Cardiac ventricle fibroblast (primary cell): Measurements from ENCODE around the gene RANBP17.

DNA sequence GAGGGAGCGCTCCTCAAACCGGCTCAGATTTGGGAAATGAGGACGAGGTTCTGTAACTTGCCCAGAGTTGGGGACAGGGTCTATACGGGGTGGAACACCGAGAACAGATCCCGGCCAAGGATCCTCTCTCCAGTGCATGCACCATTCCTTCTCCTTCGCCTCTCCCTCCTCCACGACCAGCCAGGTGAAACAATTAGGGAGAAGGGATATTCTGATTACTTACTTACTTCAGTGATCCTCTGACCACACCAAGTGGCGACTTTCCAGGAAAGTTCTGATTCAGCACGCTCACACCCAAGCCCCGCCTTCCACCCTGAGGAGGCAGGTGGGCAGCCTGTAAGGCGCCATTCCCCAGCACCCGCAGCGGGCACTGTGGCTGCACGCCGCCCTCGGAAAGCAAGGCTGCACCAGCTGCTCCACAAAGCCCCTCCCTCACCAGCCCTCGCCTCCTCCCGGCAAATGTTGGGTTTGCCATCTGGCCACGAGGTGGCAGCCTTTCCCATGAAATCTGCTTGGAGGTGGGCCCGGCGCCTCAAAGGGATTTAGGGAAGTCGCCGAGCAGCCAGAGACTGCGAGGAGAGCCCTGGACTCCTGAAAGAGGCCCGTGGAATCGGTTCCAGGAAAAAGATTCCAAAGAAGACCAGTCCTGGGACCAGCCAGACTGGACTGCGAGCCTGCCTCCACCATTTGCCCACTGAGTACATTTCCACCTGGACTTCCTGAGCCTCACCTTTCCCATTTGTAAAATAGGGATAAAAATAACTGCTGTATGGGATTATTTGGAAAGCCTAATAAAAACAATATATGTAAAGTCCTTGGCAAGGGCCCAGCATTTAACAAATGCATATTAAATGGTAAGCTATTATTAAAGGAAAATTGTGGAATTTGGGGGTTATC, 22.1 kb upstream of the WWC1 start:
- RAMPAGE, long total RNA: no peak

GRCh38 chr5:168404102-168404724, 82.1 kb upstream of the RARS1 start:
- RAMPAGE, long total RNA: no peak

GRCh38 chr5:168423535-168424757, 62.3 kb upstream of the RARS1 start:
- RAMPAGE, long total RNA: no peak

DNA sequence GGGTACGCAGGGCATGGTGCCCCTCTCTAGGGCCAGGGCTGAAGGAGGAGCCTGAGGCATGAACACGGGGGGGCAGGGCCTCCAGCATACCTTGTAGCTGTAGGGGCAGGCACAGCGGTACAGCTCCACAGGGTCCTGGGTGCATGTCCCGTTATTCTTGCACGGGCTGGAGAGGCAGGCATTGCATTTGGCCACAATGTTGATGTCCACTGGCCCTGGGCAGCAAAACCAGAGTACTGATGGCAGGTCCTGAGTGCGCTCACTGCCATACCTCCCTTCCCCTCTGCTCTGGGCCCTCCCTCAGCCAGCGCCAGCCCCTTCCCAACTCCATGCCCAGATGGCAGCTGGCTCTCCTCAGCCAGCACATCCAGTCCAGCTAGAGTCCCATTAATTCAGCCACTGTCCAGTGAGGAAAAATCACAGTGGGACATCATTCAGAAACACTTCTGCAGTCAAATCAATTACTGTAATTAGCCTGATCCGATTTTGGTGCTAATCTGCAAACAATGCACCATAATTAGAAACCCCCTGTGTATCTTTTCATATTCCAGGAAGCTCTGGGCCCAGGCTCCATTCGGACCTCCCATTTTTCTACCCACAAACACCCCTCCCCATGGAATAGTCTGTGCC, 128.8 kb upstream of the PANK3 start:
- RAMPAGE, long total RNA: no peak

GRCh38 chr5:168806148-168806834, 227.1 kb upstream of the PANK3 start:
- RAMPAGE, long total RNA: no peak

GRCh38 chr5:168869869-168870388, 290.8 kb upstream of the PANK3 start:
- RAMPAGE, long total RNA: no peak

DNA sequence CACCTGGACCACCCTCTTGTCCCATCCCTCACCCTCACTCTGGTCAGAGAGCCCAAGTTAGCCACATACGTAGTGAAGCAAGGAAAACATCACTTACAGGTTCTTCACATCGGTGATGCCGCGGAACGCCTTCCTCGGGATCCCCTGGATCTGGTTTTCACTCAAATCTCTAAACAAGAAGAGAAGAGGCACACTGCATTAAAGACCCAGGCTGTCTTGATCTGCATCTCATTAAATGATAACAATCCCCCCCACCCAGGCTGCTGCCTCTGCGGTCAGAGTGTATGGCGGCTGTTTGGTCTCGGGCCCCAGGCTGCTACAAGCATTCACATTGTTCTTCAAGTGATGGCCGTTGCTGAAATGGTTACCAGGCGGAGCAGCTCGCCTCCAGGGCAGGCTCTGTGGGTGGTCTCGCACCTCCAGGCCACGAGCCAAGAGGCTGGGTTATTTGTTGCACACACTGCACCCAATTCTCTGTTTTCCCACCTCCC, 304.0 kb upstream of the PANK3 start:
- RAMPAGE, long total RNA: no peak

GRCh38 chr5:169027381-169027780, 273.6 kb downstream of the SLIT3 start:
- RAMPAGE, long total RNA: no peak

GRCh38 chr5:169650885-169651584, 14.0 kb downstream of the DOCK2 start:
- RAMPAGE, long total RNA: no peak

- RAMPAGE, long total RNA: no peak
Measured at GRCh38 chr5:169746202-169746638, 109.1 kb downstream of the DOCK2 start.

- RAMPAGE, long total RNA: no peak
Measured at GRCh38 chr5:170018760-170019439, 38.6 kb upstream of the INSYN2B start.

- RAMPAGE, long total RNA: no peak
Measured at GRCh38 chr5:170250600-170251318, 18.0 kb downstream of the C5orf58 start.

DNA sequence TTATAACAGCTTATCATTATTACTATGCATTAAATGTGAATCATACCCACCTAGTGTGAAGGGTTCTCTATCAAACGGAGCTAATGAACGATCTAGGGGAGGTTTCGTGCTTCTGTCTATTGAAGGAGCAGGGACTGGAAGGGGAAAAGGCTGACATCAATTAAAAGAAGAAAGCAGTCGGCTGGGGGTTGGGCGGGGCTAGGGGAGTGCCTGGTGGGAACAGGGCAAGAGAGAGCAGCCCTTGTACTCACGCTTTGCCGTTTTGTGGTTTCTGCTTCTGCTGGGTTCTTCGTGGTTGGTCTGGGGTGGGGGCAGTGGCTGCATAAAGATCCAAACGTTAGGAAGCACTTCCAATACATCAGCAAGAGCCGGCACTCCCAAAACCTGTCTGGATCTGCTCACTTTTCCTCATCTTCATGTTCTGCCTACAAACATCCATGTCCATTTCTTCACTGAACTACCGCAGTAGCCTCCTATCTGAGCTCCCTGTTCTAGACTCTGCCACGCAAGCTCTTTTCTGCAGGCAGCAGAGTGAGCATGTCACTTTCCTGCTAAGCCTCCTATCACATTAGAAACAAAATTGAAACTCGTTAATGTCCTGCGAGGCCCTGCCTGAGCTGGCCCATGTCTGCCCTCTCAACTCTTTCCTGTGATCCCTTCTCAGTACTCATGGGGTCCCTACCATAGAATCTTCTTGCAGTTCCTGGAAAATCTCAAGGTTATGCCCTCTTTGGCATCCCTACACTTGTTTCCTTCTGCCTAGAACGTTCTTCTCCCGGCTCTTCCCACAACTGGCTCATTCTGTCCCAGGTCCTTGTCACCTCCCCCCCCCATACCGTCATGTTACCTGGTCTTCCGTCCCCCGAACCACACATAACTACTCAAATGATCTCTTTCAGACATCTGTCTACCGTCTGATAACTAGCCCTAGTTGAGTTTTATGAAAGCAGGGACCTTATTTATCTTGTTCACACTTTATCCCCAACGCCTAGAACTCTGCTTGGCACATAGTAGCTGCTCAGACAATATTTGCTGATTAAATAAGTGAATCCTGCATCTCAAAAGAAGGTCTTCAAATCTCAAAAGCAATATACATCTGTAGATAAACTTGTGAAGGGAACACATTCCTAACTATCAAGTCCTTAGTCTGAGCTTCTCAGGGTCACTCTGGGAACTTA, 30.4 kb downstream of the LCP2 start:
- RAMPAGE, long total RNA: no peak

GRCh38 chr5:170296198-170296484, 1.4 kb downstream of the LCP2 start:
- RAMPAGE, long total RNA: no peak

- RAMPAGE, long total RNA: no peak
Measured at GRCh38 chr5:170631728-170632177, 127.9 kb downstream of the KCNIP1 start.

DNA sequence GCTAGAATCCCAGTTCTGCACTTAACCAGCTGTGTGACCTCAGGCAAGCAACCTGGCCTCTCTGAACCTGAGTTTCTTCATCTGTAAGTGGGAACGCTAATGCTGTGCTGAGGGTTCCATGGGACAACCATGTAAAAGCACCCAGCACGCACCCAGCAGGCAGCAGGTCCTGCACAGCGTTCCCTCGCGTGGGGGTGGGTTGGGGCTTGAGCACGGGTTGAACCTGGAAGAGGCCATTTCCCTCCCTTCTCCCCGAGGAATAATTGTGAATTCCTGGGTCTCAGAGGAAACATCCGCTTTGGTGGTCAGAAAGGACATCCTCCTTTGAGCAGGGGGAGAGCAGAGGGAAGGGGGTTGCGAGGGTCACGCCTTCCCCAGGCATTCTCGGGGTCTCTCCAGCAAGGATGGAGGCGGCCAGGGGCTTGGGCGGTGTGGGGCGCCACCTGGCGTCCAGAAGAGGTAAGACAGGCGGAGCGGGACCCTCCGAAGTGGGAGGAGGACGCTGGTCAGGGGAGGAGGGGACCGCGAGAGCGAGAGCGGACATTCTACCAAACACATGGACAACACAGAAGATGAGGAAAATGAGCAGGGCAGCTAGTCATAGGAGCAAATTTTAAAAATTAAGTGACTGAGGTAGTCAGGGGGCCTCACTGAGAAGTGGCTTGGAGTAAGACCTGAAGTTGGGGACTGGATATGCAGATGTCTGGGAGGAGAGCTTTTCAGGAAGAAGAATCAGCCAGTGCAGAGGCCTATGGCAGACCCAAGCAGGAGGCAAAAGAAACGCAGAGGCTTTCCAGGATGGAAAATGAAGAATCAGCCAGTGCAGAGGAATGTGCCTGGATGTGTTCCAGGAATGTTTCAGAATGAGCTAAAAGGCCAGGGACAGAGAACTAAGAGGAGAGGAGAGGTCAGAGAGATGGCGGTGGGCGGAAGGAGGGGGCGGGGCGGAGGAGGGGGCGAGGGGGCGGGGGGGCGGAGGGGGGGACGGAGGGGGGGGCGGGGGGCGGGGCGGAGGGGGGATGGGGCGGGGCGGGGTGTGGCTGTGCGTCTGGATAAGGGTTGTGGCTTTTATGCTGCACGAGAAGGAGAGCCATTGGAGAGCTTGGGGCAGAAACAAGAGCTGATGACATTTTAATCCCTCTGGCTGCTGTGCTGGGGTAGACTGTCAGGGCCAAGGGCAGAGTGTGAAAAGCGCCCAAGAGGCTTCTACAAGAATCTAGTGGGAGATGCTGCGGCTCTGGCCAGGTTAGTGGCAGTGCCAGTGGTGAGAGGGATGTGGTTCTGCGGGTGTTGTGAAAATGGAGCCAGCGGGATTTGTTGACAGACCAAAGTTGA, 129.4 kb downstream of the KCNIP1 start:
- RAMPAGE, long total RNA: no peak

DNA sequence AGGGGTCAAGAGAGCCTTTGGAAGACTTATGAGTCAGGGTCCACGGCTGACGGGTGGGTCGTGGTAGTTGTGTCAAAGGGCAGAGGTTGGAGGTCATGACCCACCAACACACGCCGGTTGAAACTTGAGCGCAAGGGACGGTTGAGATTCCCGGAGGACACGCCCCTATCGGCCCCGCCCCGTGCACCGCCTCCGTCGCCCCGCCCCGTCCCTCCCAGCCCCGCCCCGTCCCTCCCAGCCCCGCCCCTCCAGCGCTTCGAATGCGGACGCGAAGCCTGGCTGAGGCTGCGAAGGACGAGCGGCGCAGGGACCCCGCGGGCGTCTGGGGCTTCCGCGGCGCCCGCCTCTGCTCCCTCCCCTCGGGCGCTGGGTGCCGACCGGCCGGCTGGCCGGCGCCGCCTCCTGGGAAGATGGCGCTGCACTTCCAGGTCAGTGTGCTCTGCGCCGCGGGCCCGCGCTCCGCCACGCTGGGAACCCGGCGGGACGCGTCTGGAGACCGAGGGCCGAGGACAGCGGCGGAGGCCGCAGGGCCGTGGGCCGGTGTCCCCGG, at the start of gene RANBP17:
Gene RANBP17 (plus strand): TSS at position 395 of the 550 bp plus-strand sequence.
- RAMPAGE, long total RNA: no peak

DNA sequence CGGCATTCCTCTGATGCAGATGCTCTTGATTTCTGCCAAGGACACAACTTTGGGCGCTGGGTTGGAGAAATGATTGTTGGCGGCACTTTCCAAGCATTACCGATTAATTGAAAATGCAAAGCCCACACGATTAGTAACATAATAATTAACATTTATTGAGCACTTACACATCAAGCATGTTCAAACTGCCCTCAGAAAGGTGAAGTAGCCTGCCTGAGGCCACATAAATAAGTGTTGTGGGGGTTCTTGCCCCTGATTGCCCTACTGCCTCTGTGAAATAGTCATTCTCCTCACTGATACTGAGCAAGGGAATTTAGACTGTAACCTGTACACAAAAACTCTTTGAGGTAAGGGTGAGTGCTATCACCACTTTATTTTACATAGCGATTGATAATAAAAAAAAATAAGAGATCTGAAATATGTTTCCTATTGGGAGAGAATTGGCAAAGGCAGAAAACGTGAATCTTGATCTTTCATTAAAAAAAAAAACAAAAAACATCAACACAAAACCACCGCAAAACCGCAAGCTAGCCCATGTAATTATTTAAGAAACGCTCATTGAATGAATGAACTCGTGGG, 73.7 kb downstream of the FGF18 start:
- RAMPAGE, long total RNA: no peak

DNA sequence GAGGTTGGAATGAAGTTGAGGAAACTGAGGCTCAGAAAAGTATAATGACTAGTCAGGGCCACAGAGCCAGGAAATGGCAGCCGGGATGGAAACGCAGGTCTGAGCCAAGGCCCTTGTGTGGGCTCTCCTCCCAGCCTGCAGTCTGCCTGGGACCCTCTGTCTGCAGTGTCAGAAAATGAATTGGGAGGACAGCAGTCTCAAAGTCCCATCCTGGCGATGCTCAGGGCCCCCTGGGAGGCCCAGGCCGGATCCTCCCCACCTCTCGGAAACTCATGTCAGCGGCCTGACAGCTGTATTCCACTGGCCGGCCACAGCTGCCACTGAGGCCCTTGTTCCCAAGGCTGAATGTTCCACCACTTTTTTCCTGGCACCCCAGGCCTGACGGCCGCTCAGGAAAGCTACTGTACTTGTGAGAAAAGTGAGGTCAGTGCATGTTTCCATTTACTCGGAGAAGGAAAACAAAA, 179.9 kb downstream of the FGF18 start:
- RAMPAGE, long total RNA: no peak

- RAMPAGE, long total RNA: no peak
Measured at GRCh38 chr5:172047052-172047559, 40.7 kb upstream of the FBXW11 start.